NALM6 (cell line): Measurements from ENCODE around the genes CYP27B1, AVIL, CTDSP2 and SLC16A7.

DNA sequence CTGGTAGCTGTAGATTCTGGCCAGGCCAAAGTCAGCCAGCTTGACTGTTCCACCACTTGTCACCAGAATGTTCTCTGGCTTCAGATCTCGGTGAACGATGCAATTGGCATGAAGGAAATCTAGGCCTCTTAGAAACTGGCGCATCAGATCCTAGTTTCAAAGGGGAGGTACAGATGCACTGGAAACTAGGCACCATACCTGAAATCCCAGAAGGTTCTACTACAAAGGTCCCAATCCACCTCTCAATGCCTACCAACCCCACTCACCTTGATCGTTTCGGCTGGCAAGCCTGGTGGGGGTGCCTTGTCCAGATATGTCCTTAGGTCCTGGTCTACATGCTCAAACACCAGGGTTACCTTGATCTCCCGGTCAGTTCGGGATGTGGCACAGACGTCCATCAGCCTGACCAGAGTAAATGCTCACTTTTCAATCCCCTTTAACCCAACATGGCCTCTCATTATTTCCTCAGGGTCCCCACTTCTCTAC, 1.1 kb downstream of the CDK4 start:
- PRO-cap, result no peak

- PRO-cap, result no peak
Measured at GRCh38 chr12:57766957-57767411, at the start of gene CYP27B1. Gene CYP27B1 (minus strand): TSS chr12:57767078.

DNA sequence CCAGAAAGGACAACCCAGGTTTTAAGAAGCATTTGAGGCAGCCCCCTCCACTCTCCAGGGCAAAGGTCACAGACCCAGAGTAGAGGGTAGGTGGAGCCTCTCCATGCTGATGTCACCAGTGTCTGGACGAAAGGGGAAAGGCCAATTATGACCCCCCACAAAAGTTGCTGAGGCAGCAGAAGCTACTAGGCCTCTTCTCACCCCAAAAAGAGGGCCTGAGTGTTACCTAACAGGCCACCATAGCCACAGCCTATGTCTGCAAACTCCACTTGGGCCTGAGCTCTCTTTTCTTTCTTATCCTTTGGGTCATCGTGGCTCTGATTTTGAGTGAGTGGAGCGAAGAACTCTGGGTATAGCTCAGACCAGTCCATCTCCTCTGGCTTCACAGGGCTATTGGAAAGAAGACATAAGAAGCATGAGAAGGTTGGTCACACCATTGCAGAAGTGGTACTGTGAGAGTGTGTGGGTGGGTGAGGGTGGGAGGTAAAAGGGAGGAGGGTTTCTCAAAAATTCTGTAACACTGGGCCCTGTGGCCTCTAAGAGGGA, 964 bp downstream of the METTL1 start:
- PRO-cap, result no peak

GRCh38 chr12:57771414-57771970, 413 bp downstream of the METTL1 start:
- PRO-cap, result bidirectional peak, plus-strand start at chr12:57771846, minus-strand start at chr12:57771790

- PRO-cap, result no peak
Measured at GRCh38 chr12:57818176-57819339, at the start of gene AVIL. Gene AVIL (minus strand): TSS chr12:57818734.

- PRO-cap, result no peak
Measured at GRCh38 chr12:57819827-57820542, 1.5 kb upstream of the AVIL start.

DNA sequence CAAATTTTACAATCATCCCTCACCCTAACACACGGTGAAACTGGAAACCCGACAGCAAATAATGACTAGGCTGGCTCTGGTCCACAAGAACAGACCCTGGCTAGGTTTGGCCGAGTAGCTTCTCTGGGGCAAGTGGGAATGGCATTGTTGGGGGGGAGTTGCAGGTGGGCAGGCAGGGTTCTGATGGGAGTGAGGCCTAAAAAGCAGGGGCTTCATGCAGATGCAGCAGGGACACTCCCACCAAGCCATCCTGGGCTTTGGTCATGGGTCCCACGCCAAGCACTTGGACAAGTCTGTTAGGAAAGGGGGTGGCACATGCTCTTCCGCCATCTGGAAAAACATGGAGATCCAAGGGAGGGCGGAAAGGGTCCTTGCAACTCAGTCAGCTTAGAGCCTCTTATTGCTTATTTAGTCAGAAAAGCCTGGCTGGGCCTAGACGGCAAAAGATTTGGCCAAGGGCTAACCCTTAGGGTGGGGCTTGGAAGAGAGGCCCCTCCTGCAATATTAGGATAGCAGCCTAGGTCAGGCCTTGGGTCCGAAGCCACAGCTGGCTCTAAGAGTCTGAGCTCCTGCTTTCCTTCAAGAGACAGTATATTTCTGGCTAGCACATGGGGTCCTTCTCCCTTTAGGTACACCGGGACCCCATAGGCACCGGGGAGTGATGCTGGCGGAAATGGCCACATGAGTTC, 2.7 kb upstream of the AVIL start:
- PRO-cap, result no peak

- PRO-cap, result no peak
Measured at GRCh38 chr12:57821785-57822469, 3.4 kb upstream of the AVIL start.

DNA sequence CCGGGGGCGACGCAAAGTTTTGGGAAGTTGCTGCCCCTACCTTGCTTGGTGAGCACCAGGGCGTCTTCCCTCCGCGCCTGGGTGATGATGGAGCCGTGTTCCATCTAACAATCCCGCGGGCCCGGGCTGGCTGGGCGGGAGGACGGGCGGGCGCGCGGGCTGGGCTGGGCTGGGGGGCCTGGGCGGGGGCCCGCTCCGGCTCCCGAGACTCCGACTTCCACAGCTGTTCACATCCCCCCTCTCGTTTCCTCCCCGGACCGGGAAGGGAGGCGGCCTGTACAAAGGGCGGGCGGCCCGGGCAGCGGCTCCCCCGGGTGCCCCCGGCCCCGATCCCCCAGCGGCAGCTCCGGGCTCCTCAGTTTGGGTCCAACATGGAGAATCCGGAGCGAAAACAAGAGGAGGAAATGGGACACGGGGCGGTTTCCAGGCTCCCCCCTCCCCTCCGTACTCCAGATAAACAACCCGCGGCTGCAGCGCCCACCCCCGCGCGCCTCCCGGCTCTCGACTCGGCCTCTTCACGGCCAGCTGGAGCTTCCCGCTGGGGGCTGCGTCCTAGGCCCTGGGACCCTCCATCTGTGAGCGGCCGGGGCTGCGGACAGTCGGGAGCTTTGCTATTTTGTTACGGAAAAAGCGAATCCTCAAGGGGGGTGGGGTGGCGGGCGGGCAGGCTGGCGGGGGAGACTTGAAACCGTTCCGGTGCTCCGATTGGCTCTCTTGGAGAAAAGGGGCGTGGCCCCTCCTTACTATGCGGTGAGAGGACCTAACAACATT, at the start of gene CTDSP2:
Gene CTDSP2 (minus strand): TSS at position 398 of the 771 bp plus-strand sequence.
- PRO-cap, result bidirectional peak, plus-strand start at position 447 of the sequence, minus-strand start at position 280 of the sequence; bidirectional peak, plus-strand start outside the sequence, minus-strand start at position 613 of the sequence

DNA sequence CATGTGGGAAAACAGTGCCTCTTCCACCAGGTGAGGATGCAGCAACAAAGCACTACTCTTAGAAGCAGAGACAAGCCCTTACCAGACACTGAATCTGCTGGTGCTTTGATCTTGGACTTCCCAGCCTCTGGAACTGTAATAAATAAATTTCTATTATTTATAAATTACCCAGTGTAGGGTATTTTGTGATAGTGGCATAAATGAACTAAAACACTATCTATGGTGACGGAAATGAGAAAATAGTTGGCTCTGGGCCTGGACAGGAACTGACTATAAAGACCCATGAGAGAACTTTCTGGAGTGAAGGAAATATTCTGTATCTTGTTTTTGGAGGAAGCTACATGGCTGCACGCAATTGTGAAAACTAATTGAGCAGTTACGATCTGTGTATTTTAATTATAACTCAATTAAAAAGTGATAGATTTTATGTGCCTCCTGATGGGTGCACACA, 12.0 kb upstream of the ATP23 start:
- PRO-cap, result no peak

- PRO-cap, result no peak
Measured at GRCh38 chr12:58087211-58088069, 146.1 kb downstream of the ATP23 start.

GRCh38 chr12:58949615-58950814, 29.7 kb upstream of the LRIG3 start:
- PRO-cap, result no peak

DNA sequence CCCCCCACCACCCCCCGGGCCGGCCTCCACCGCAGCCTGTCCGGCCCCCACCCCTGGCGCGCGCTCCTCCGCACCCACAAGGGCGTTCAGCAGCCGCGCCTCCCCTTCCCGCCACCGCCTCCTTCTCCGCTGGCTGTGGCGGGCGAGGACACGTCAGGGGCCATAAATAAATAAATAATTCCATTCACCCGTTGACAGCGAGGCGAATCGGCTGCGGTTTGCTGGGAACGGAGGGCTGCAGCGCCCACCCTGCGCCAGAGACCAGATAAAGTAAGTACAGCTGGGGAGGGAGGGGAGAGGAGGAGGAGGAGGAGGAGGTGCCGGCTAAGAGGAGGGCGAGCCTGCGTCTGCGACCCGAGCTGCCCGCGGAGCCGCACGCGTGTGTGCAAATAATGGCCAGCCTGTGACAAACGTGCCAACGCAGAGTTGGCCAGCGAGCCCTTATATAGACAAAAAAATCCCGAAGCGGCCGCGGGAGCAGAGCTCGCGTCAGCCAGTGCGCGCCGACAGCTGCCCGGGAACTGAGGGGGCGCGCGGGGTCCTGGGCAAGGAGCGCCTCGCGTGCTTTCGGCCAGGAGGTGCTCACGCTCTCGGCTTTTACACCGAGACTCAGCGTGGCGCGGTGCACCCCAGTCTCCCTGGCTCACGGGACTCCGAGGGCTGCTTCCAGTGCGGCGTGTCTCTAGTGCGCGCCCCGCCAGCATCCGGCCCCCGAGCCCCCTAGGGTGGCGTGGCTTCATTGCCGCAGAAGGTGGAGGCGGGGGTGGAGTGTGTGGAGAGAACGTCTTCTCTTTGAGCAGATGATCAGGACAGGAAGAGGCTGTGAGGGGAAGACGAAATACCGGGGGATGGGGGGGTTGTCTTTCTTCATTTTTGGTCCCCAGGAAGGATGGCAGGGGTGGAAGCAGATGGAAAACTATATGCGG, at the start of gene SLC16A7:
Gene SLC16A7 (plus strand): TSS at position 63 of the 926 bp plus-strand sequence.
- PRO-cap, result bidirectional peak, plus-strand start at position 106 of the sequence, minus-strand start outside the sequence; bidirectional peak, plus-strand start at position 296 of the sequence, minus-strand start at position 272 of the sequence; bidirectional peak, plus-strand start at position 866 of the sequence, minus-strand start at position 655 of the sequence

DNA sequence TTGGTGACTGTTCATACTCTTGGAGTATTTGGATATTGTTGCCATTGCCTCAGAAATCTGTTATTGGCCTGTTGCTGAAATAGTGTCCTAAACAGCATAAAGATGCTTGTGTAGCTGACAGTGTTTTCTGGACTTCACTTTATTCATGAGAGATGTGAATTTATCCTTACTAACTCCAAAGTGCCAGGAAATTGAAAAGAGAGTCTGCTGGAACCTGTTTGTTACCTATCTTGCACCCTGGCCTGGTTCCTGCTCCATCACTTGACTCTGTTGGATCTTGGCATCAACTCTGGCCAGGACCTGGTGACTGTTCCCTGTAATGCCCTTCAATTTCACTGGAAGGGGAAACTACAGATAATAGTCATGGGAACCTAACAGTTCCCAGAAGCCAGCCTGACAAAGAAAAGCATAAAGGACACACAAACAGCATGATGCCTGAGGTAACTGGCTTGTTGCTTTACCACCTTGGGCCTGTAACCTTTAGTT, 19.9 kb downstream of the SLC16A7 start:
- PRO-cap, result no peak

DNA sequence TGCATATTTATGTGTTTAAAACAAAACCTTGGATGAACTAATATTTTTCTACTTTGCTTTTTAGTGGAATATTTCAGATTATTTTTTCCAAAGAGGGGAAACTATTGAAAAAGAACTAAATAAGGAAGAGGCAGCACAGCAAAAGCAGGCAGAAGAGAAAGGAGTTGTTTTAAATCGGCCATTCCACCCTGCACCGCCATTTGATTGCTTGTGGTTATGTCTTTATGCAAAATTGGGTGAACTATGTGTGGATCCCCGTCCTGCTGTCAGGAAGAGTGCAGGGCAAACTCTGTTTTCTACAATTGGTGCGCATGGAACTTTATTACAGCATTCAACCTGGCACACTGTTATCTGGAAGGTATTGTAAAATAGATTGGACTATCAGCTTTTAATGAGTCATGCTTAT, 86.2 kb downstream of the MON2 start:
- PRO-cap, result no peak

DNA sequence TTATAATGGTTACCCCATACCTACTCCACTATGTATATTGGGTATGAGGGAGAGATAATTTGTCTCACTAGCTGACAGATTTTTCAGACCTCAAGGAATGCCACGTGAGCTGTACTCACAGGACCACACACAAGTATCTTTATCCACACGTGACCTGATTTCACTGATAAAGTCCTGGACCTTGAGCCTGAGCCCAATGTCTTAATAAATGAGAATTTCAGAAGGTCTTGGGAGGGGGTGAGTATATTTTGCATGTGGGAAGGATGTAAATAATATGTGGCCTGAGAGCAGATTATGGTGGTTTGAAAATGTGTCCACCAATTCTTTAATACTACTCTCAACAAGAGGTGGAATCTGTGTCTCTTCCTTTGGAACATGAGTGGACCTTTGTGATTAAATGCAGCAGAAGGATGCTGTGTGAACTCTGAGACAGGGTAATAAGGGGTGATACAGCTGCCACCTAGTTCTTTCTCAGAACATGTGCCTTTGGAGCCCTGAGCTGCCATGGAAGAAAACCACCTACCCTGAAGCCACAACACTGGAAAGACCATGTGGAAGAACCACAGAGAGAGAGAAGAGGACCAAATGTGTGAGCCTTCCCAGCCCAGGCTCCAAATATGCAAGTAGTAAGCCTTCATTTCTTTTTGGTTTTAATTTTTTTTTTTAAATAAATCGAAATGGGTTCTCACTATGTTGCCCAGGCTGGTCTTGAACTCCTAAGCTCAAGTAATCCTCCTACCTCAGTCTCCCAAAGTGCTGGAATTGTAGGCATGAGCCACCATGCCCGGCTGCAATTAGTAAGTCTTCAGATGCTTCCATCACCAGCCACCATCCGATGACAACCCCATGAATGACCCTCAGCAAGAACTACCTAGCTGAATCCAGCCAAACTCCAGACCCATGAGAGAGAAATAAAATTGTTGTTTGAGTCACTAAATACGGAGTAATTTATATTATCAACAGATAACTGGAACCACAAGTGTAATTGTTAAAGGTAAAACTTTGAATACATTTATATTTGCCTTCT, 149.4 kb downstream of the MON2 start:
- PRO-cap, result no peak

DNA sequence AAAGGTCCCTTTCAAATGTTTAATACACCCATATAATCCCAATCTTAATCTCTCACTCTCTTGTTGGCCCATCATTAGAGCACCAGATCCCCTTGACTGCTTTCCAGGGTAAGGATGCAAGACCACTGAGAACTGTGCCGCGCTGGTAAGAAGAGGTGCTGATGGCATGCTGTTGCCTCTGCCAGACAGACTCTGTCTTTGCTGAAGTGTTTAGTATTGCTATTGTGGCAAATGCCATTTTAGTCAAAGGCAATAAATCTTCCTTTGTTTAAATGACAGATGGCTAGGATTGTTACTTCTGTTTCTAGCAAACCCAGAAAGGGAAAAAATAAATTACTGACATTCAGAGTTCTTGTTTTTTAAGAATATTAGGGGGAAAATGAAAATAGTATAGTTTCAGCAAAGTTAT, 152.3 kb downstream of the MON2 start:
- PRO-cap, result no peak

DNA sequence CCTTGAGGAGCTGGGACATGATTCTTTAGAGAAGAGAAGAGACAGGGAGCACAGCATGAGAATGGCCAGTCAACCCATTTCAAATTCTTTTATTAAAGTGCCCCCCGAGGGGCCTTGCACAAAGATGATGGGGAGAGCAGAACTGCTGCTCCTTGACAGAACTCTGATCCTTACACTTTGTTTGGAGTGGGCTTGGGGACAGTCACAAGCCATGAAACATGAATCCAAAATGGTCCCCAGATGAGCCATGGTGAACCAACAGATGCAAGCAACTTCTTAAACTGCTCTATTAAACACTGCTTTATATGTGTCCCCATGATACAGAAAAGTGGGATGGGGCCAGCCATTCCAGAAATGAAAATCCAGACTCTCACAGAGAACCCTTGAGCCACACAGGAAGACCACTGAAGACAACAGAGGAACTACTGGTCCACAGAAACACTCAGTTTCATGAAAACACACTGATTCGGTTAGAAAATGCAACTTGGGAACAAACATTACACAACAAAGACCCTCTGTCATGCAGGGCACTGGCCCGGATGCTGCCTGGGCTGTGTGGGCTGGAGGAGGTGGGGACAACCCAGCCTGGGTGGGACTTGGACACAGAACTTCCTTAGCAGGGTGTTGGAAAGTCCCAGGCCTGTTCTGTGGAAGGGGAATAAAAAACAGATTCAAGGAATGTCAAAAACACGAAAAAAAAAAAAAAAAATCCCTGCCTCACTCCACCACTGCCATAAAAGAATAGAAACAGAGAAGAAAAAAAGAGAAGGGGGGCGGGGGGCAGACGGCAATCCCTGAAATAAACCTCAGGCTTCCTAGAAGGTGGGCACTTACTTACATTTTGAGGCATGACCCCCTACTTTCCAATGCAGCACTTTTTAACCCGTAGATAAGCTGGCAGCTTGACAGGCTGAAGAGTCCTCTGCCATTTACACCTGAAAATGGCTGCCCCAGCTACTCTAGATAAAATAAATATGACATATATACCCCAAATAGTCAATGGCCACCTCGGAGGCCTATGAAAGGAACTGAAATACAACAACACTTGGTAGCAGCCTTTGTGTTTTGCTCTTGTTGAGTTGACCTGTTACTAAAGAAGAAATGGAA, 180.9 kb downstream of the MON2 start:
- PRO-cap, result no peak

DNA sequence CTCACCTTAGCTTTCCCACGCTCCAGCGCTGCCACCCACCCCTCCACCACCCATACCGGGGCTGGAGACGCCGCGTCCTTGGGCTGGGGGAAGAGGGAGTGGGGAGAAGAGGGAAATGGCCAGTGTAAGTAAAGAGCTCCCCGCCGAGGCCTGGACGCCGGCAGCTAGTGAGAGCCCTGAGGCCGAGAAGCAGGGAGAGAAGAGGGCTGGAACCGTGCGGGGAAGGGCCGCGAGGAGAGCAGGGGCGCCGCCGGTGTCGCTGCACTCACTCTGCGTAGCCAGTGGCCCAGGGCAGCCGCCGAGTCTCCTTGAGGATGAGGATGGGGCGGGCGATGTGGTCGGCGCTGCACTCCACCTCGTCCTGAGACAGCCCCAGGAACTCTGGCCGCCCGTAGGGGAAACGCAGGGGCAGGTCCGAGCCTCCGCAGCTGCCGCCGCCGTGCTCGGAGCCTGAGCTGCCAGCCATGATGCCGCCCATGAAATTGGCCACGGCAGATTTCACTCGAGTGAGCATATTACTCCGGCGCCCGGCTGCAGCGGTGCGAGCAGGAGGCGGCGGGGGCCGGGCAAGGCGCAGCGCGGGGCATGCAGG, 631 bp downstream of the PPM1H start:
- PRO-cap, result bidirectional peak, plus-strand start at position 542 of the sequence, minus-strand start at position 383 of the sequence

DNA sequence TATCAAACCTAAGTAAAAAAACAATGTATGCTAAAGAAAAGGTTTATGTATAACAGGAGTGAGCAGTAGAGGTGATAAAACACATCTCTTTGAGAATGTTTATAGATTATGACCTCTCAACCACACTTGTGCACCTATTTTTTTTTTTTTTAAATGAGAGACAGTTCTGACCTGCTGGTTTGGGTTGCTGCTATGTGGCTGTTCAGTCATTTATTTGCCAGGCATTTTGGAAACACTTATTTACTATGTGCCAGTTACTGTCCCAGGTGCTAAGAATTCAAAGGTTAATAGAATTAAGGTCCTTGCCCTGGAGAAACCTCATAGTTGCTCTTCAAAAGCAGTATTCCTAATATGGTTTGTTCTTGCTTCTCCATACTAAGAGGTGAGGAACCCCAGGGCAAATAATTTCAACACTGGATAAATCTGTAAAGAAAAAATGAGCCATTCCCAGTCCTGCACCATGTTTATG, 56.4 kb downstream of the SRGAP1 start:
- PRO-cap, result no peak